AG08470 (cell line): ENCODE measurements around a stretch of chr7.

DNA sequence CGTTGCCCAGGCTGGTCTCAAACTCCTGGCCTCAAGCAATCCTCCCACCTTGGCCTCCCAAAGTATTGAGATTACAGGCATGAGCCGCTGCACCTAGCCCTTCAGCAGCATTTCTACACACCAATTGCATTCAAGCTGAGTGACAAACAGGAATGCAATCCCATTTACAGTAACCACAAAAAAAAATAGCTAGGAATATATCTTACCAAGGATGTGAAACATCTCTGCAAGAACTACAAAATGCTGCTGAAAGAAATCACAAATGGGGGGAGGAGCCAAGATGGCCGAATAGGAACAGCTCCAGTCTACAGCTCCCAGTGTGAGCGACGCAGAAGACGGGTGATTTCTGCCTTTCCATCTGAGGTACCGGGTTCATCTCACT is 115.9 kb upstream of the GRB10 start:
- RRBS, result no CpG with 5 or more reads among the region's 7 CpGs

DNA sequence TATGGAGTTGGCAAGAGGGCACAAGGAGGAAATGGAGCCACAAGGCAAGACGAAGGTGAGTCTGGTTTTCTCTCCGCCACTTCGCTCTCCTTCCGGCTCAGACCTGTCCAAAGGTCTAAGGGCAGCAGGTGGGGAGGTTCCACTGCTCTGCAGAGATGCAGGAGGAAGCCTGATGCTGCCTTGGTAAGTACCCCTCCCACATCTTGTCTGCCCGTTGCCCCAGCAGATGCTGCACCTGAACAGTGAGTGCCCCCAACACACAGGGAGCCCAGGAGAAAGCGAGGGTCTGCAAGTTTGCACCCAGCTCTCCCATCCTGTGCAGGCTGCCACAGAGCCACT is 235.3 kb downstream of the COBL start:
- RRBS, result no CpG with 5 or more reads among the region's 6 CpGs

DNA sequence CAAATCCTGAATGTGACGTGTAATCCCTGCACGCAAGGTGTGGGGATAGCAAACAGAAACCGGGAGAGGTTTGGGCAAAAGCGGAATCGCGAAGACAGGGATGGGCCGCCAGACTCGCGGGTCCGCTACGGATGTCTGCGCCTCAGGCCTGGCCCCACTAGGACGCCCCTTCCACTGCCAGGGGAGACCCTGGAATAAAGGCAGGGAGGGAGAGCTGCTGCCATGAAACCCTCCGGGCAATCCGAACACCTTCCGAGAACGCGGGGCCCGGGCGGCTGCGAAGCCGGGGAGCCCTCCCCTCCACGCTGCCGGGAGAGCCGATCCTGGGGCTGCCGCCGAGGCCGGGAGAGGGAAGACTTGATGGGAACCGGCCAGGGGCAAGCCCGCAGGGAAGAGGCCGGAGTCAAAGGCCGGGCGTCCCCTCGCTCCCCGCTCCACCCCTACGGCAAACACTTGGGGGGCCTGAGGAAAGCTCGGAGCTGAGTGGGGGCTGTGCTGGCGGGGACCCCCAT is 752 bp downstream of the COBL start:
- RRBS, result no CpG with 5 or more reads among the region's 38 CpGs

DNA sequence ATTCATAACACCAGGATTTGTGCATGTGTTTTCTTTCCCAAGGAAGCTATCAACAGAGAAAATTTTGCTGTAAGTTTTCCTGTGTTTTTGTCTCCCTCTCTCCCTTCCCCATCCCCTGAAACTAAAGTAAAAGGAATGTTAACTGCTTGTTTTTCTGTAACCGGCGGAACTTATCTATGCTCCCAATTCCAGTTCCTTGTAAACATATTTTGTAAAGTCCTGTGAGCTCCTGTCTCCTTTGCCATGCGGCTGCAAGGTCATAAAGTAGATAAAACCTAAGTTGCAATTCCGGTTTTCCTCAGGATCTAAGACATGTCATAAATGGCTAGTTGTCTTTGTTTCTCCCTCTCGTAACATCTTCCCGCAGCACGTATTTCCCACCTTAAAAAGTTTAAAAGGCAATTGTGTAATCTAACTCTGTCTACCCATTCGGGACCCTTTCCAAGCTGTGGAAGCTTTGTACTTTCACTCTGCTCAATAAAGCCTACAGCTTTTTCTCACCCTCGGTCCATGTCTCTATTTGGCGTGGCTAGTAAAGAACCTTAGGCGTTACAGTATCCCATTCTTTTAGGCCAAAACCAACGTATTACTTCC is 78.9 kb upstream of the POM121L12 start:
- RRBS, result no CpG with 5 or more reads among the region's 12 CpGs

DNA sequence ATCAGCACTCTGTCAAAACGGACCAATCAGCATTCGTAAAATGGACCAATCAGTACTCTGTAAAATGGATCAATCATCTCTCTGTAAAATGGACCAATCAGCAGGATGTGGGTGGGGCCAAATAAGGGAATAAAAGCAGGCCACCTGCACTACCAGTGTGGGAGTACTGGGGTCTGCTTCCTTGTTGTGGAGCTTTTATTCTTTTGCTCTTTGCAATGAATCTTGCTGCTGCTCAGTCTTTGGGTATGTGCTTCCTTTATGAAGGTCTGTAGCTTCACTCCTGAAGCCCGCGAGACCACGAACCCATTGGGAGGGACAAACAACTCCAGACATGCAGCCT is 17.9 kb upstream of the POM121L12 start:
- RRBS, result no CpG with 5 or more reads among the region's 5 CpGs

GRCh38 chr7:54757722-54758199 is 1.2 kb downstream of the SEC61G start:
- RRBS, result no CpG with 5 or more reads among the region's 8 CpGs

GRCh38 chr7:54987712-54988113 is 31.1 kb upstream of the EGFR start:
- RRBS, result no CpG with 5 or more reads among the region's 2 CpGs

DNA sequence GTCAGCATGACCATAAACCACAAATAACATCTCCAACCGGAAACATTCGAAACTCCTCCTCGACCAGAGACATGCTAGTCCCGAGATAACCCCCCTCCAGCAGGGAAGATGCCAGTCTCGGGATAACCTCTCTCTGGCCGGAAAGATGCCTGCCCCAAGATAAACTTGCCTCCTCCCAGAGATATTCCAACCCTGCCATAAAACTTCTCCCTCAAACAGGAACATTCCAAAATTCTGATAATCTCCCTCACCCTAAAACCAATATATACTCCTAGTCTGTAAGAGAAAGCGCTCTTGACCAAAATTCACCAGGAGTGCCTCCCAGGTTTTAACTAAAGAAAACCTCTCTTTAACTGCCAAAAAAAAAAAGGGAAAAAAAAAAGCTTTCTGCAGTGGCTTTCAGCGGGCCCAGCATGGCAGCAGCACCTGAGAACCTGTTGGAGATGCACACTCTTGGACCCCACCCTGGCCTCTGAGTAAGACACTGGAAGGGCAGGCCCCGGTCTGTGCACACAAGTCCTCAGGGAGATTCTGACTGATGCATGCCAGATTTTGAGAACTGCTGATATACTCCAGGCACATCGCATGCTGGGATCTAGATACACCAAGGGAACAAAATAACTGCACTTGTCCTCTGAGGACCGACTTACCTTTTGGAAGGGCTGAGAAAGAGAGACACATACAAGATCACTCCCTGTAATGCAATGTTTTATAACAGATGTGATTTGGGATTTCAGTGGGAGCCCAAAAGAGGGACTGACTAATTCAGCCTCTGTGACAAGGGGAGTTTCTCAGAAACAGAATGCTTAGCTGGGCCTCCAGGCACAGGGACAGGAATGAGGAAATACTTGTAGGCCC is 7.9 kb downstream of the EGFR start:
- RRBS, result 76% methylated on average over 3 of the region's 11 CpGs

DNA sequence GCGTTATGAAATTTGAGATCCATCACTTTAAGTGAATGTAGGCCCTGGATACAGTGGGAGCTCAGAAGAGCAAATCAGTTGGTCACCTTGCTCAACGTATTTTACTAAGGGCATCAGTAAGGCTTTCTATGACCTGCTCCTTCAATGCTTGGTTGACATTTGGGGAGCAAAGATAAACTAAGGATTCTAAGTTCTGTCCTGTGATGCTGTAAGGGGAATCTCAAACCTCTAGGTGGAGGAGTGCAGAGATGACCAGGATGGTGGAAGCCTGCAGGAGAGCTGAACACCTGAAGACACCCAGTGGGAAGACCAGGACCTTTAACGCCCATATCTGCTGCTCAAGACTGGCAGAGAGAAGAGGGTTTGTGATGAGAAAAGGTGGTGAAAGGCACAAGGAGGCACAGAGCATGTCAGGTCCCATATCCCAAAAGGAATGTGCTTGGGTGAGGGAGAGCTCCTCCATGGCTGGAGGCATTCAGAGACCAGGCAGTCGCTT is 20.4 kb downstream of the EGFR start:
- RRBS, result no CpG with 5 or more reads among the region's 4 CpGs

- RRBS, result no CpG with 5 or more reads among the region's 17 CpGs
These were observed 37.8 kb downstream of the EGFR start for GRCh38 chr7:55056070-55057498.

GRCh38 chr7:55075367-55076028 is 56.7 kb downstream of the EGFR start:
- RRBS, result no CpG with 5 or more reads among the region's 5 CpGs

DNA sequence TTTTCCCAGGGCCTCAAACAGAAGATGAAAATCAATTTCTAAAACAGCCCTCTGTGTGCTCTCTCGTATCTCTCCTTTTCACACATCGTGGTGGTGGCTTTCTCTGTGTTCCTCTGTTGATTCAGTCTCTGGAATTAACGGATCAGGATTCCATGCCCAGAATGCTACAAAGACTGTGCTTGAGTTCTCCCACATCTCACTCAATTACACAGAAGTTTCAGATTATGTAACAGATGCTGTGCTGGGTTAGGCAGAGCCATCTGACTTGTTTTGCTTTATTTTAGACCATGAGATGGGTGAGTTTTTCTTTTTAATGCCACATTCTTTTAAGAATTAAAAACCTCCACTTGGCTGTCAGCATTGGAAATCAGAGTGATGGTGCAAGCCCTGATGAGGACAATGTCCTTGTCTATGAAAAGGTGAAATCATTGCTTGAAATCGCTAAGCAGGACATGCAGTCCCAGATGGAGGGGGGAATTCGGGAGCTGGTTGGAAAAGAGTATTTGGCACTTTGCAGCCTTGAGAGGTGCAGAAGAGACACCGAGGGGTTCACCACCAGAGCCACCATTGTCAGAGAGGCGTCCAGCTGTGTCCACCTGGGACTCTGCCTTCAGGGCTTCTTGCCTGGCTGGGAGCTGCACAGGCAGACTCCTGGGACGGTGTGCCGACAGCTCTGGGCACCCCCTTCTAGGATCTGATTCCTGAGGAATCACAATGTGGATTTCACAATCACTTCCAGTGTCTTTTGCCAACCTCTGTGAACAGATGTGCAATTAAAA is 80.4 kb downstream of the EGFR start:
- RRBS, result no CpG with 5 or more reads among the region's 9 CpGs

DNA sequence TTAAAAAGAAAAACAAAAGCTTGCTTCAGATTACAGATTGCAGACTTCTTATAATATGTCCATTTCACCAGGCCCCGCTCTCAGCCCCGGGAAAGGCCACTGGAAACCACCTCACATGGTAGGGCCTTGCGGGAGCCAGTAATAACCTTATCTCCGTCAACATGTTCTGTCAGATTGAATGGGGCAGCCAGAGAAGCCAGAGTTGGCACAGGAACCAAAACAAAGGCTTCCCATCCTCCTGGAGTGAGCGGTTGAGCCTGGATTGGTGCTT is 108.9 kb downstream of the EGFR start:
- RRBS, result no CpG with 5 or more reads among the region's 5 CpGs

DNA sequence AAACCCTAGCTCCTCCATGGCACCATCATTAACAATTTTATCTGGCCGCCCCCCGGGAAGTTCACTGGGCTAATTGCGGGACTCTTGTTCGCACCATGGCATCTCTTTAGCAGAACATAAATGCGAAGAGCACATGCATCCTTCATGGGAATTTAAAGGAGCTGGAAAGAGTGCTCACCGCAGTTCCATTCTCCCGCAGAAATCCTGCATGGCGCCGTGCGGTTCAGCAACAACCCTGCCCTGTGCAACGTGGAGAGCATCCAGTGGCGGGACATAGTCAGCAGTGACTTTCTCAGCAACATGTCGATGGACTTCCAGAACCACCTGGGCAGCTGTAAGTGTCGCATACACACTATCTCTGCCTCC is 127.6 kb downstream of the EGFR start:
- RRBS, result no CpG with 5 or more reads among the region's 14 CpGs

- RRBS, result no CpG with 5 or more reads among the region's 14 CpGs
These were observed 158.7 kb downstream of the EGFR start for GRCh38 chr7:55177508-55178013.

- RRBS, result no CpG with 5 or more reads among the region's 6 CpGs
These were observed 171.6 kb downstream of the EGFR start for GRCh38 chr7:55190347-55190873.

- RRBS, result no CpG with 5 or more reads among the region's 7 CpGs
These were observed 17.2 kb downstream of the VOPP1 start for GRCh38 chr7:55555099-55555507.

GRCh38 chr7:55570739-55571272 is 1.5 kb downstream of the VOPP1 start:
- RRBS, result no CpG with 5 or more reads among the region's 14 CpGs

DNA sequence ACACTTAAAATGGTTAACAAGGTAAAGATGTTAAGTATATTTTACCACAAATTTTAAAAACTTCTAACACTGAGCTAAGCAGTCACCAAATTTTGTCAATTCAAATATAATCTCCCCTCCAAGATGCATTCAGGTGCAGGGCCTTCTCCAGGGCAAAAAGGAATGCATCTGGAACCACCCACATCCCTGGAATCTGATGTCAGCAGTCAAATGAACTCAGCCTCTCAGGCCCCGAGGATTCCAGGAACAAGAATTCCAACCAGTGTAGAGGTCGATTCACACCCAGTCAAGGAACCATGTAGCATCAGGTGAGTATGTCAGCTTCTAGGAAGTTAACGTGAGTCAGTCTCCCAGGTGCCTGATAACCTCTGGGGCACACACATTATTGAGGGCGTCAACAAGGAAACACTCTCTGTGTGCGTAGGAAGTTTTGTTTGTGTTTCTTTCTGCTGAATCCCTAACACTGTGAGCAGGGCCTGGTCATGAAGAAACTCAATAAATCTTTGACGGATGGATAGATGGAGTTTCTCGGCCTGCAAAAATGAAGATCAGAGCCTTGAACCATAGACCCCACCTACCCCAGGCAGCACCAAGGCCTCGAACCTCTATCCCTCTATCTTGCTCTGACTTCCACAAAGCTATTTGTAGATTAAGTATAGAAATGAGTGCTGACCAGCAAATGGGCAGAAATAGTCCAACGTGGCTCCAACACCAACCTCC is 122.3 kb upstream of the VOPP1 start:
- RRBS, result no CpG with 5 or more reads among the region's 9 CpGs

GRCh38 chr7:56079951-56080407 is 12.8 kb downstream of the PHKG1 start:
- RRBS, result no CpG with 5 or more reads among the region's 2 CpGs